Neural progenitor cell (in vitro differentiated cells): Measurements from ENCODE around the genes OR6V1 and CTAGE6.

- RAMPAGE, long total RNA: no peak
Measured at GRCh38 chr7:142587597-142588061, 161.6 kb upstream of the PRSS1 start.

DNA sequence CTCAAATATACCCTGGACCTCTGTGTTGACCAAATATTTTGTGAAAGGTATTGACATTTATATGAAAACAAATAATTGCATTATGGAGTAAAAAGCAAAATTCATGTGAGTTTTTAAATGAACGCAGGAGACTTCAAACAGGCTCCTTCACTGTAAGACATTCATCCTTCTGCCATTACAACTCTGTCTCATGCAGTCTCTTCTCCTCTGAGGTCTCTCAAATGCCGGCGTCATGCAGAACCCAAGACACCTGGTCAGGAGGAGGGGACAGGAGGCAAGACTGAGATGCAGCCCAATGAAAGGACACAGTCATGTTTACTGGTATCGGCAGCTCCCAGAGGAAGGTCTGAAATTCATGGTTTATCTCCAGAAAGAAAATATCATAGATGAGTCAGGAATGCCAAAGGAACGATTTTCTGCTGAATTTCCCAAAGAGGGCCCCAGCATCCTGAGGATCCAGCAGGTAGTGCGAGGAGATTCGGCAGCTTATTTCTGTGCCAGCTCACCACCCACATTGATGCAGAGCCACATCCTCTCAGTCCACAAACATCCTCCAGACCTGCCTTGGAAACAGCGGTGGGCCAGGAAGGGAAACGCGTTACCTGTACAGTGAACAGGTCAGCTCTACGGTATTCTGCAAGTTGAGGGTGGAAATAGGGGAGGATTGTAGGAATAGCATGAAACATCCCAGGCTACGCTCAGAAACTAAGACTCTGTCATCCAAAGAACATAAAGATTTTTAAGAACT, 133.2 kb upstream of the PRSS1 start:
- RAMPAGE, long total RNA: no peak

- RAMPAGE, long total RNA: no peak
Measured at GRCh38 chr7:142656390-142656965, 92.8 kb upstream of the PRSS1 start.

- RAMPAGE, long total RNA: no peak
Measured at GRCh38 chr7:142709813-142710341, 39.4 kb upstream of the PRSS1 start.

- RAMPAGE, long total RNA: no peak
Measured at GRCh38 chr7:142749553-142750118, 364 bp downstream of the PRSS1 start.

DNA sequence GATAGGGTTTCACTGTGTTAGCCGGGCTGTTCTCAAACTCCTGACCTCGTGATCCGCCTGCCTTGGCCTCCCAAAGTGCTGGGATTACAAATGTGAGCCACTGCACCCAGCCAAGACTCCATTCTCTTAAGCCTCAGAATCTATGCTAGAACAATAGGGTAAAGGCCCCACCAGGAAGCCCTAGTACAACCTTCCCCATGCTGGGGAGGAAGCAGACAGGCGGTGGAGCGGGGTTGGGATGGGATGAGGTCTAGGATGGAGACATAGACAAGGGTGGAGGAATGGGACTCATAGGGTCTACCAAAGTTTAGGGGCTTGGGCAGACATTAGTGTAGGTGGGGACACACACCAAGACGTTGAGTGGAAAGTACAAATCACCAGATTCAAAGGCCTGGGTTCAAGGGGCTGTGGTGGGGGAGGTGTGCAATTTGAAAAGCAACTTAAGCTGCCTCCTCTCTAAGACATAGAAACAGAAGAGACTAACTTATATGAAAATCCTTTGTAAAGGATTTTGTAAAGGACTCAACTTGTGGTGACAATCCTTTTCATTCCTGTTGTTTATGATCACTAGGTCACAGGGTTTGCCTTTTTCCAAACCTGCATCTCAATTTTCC, 19.3 kb downstream of the PRSS2 start:
- RAMPAGE, long total RNA: no peak

GRCh38 chr7:142804455-142805481, 34.0 kb downstream of the PRSS2 start:
- RAMPAGE, long total RNA: no peak

- RAMPAGE, long total RNA: no peak
Measured at GRCh38 chr7:142944383-142945039, 5.2 kb downstream of the LLCFC1 start.

DNA sequence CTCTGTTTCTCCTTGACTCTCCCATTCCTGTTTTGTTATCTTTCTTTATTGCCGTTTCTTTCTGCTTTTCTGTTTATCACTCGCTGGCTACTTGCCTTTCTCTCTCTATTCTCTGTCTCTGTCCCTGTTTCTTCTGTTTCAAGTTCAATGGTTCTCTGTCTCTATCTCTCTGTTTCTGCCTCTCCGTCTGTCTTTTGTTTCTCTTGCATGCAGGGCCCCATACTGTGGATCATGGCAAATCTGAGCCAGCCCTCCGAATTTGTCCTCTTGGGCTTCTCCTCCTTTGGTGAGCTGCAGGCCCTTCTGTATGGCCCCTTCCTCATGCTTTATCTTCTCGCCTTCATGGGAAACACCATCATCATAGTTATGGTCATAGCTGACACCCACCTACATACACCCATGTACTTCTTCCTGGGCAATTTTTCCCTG, at the start of gene OR6V1:
Gene OR6V1, plus strand, starts transcription at position 232 of the 429 bp plus-strand sequence.
- RAMPAGE, long total RNA: no peak

DNA sequence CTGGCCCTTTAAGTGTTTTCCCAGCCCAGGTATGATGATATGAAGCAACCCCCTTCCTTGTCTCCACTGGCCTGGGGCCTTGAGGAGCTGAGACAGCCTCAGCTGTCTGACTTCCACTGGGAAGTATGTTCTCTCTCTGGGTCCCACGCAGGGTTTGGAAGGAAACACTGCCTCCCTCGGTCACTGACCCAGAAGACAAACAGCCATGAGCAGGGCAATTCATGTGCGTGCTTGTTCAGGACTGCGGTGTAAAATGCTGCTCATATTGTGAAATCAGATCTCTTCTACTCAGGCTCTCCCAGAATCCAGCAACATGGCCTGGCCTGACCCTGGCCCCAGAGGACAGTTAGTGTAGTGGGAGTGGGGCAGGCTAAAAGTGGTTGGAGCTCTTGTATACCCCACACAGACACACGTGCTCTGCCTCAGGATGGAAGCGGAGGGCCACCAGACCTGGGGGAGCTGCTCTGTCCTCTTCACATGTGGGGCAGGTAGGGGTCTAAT, 2.8 kb downstream of the CLCN1 start:
- RAMPAGE, long total RNA: no peak

DNA sequence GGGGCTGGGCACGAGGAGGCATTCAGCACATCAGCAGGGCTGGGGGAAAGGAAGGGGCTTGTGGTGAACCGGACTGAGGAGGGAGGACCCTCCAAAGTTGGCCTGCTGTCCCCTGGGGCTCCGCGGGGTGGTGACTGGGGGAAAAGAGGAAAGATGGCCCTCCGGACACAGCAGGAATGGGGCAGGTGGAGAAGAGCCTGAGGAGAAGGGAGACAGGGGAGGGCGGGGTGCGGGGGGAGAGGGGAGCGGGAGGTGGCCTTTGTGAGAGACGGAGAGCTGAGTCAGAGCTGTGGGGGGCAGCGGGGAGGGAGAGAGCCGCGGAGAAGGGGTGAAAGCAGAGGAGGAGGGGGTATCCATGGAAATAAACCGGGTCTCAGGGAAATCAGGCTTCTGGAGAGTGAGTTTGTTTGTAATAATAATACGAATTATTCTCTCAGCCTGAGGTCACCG, 1.4 kb downstream of the FAM131B start:
- RAMPAGE, long total RNA: no peak

GRCh38 chr7:143387352-143388031, 6.3 kb downstream of the ZYX start:
- RAMPAGE, long total RNA: no peak

- RAMPAGE, long total RNA: no peak
Measured at GRCh38 chr7:143485461-143485822, 7.8 kb downstream of the TAS2R41 start.

DNA sequence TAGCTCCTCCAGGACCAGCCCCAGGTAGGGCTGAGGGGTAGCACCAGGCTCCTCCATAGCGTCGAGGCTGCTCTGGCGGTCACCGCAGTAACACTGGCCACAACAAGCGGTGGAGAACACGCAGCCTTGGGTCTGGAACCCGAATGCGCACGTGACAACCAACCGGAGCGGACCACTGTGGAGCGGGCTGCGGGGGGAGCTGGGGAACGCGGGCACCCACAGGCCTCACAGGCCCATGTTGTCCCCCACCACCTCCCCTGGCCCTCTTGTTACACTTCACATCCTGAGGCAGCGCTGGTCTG, at the start of gene CTAGE6:
Gene CTAGE6, minus strand, starts transcription at position 95 of the 302 bp plus-strand sequence.
- RAMPAGE, long total RNA: no peak

- RAMPAGE, long total RNA: no peak
Measured at GRCh38 chr7:143806688-143806960, 49.1 kb upstream of the CTAGE6 start.

DNA sequence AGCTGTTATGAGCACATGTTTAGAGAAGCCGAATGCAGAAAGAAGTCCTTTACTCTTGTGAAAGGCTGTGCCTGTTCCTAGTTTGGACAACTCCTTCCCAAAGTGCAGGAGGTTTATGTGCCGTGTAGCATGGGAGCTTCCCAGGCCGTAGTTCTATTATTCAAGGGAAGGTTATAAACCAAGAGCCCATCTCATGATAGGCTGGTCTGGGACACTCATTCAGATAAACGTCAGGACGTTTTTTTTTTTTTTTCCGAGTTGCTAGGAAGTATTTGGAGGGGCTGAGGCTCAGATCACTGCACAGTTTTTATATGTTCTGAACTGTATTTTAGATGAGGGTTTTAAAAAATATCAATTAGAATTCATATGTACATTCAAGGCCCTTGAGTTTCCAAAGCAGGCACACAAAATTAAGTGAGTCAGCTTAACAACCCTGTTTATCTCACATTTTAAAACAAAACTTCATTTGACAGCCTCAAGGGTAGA, 593.0 kb upstream of the CNTNAP2 start:
- RAMPAGE, long total RNA: no peak

DNA sequence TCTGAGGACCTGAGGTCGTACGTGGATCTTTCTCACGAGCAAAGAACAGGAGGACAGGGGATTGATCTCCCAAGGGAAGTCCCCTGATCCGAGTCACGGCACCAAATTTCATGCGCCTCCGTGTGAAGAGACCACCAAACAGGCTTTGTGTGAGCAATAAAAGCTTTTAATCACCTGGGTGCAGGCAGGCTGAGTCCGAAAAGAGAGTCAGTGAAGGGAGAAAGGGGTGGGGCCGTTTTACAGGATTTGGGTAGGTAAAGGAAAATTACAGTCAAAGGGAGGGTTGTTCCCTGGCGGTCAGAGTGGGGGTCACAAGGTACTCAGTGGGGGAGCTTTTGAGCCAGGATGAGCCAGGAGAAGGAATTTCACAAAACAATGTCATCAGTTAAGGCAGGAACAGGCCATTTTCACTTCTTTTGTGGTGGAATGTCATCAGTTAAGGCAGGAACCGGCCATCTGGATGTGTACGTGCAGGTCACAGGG, 132.1 kb downstream of the CNTNAP2 start:
- RAMPAGE, long total RNA: no peak

DNA sequence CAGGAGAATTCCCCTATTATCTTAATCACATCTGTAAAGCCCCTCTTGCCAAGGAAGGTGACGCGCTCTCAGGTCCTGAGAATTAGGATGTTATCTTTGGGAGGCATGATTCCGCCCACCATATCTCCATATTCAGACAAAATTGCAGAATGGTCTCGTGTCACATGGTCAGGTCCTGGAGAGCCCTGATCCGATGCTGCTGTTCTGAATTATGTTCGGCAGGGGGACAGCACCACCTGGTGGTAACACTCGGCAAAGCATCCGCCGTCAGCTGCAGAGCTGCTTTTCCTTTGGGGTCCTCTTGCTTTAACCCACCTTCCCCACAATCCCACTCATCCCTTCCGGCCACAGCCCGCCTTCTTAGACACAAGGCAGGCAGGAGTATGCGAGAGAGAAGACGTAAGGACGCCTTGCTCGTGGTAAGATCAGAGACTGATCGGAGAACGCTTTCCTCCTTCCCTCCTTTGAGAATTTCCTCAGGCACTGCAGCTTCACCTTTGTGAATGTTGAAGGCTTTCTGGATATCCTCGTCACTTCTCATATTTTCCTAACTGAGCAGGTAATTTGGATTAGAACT, 327.8 kb upstream of the C7orf33 start:
- RAMPAGE, long total RNA: no peak

DNA sequence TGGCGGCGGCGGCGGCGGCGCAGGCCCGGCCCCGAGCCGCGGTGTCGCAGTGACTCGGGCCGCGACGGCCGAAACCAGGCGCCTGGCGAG, 206 bp downstream of the CUL1 start:
- RAMPAGE, long total RNA: no peak

DNA sequence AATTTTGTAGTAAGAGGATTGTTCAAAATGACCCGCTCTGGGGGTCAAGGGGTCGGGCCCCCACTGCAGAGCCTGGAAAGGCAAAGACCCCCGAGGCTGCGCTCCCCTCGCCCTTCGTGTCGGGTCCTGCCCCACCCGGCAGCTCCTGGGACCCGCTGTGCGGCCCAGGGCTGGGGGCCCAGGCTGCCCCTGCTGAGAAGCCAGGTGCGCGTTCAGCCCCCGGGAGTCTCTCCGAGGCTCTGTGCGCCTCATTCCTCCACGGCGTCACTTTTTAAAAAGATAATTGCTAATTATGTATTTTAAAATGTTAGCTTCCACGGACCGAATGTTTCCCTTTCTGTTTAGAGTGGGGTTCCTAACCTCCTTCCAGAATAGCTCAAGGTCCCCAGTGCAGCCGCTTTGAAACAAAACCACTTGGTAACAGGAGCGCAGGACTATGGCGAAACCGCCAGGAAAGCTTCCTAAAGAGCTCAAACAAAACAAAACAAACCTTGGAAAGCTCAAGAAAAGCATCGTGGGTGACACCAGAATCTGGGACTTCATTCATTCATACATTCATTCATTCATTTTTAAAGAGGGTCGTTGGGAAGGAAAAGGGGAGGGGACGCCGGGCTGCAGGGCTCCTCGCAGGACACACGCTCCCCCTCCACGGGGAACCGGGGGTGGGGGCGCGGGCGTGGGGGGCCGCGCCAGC, 45.6 kb downstream of the PDIA4 start:
- RAMPAGE, long total RNA: no peak